ENCODE measurements around the gene MYL9.

- PRO-cap = no peak
These were observed 1.3 kb downstream of the EPB41L1 start for GRCh38 chr20:36155514-36156603.

GRCh38 chr20:36481744-36482417, 59.4 kb upstream of the MYL9 start:
- PRO-cap = no peak

GRCh38 chr20:36496657-36497044, 44.7 kb upstream of the MYL9 start:
- PRO-cap = no peak

GRCh38 chr20:36540847-36541650, at the start of gene MYL9:
Gene MYL9, plus strand, starts transcription at chr20:36541519.
- PRO-cap = unidirectional peak, minus-strand start at chr20:36541050; bidirectional peak, plus-strand start at chr20:36541519, minus-strand start at chr20:36541383

DNA sequence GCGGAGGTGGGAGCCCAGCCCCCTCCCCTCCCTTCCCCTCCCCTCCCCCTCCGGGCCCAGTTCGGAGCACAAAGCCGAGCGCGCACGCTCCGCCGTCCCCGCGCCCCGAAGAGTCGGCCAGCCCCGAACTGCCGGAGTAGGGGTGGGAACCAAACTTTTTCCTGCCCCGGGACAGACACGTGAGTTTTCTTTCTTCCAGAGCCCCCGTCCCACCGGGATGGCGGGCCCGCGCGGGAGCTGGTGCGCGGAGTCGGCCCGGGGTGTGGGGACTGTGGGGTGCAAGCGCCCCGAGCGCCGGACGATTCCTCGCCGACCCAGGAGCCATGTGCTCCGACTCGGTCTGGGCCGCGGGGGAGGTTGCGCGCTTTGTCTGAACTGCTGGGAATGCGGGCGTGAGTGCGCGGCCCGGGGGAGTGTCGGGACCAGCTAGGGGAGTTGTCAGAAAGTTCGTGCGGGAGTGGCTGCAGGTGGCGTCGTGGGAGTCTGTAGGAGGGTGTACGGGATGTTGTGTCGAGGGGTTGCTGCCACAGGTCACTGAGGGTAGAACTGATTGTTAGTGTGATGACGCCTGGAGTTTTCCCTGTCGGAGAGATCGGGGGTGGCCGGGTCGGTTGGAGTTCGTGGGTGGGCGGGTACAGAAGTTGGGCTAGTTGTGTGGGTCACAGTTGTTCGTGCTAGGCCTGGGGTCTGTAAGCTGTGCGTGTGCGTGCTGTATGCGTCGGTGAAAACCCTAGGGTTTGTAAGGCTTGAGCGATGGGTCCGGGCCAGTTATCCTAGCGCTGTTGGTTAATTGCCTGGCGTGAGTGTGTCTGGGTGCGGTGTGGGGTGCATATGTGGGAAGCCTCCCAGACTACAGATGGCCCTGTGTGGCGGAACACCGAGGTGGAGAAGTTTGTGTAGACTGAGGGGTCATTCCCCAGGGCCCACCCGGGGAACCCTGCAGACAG, 1.3 kb downstream of the TGIF2 start:
- PRO-cap = unidirectional peak, minus-strand start at position 342 of the sequence; unidirectional peak, minus-strand start at position 398 of the sequence

DNA sequence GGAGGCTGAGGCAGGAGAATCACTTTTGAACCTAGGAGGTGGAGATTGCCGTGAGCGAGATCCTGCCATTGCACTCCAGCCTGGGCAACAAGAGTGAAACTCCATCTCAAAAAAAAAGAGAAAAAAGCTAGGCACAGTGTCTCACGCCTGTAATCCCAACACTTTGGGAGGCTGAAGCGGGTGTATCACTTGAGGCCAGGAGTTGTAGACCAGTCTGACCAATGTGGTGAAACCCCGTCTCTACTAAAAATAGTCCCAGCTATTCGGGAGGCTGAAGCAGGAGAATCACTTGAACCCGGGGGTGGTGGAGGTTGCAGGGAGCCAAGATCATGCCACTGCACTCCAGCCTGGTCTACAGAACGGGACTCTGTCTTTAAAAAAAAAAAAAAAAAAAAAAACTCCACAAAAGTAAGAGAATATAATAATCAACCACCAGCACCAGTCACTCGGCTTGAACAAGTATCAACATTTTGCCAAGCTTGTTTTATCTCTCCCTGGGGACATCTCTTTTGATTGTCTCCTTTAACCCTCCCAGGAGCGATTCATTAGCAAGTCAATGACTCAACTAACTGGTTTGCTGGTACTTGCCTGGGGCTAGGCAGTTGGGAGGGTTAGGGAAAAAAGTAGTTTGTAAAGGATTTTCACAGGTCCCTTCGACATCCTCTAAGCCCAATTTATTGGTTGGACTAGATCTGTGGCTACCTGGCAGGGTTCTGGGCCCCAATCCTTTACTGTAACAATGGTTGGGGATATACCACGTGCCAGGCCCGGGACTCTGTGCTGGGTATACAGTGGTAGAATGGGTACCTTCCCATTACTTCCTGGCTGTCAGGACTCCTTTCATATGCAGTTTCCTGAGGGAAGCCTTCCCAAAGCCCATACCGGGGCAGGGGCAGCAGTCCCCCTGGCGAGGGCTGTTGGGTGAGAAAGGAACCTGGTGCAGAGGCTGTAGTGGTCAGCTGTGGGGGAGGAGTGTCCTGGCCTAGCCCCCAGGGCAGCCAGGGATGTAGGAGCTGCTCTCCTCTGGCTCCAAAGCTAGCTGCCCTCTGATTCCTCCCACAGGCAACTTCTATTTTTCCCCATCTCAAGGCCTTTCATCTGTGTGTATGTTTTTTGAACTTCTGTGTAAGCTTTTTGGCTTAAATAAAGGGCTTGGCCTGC, 12.1 kb downstream of the TGIF2 start:
- PRO-cap = no peak

DNA sequence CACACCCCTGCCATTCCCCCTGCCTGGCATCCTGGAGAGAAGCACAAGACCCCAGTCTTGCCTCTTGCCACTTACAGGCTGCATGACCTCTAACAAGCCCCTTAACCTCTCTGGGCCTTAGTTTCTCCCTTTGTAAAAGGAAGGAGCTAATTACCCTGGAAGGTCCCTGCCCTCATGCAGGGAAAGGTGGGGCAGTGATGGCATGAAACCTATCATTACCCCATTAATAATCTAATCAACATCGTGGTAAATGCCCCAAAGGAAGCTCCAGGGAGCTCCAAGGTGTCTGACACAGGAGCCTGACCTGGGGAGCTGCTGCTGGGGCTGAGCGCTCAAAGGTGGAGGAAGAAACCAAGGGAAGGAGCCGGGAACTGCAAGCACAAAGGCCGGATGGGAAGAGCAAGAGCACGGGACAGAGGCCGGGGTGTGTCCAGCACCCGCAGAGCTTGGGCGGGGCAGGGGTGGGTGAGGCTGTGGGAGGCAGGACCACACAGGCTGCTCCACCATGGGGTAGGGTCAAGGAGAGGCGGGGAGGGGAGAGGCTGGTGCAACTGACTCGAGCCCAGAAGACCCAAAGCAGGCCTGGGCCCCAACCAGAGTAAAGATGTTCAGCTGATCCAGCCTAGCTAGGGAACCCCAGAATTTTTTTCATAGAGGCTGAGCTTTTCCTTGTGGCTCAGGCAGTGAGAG, 9.1 kb downstream of the SOGA1 start:
- PRO-cap = bidirectional peak, plus-strand start at position 519 of the sequence, minus-strand start at position 344 of the sequence

- PRO-cap = no peak
These were observed 7.2 kb downstream of the SAMHD1 start for GRCh38 chr20:36944209-36944716.

DNA sequence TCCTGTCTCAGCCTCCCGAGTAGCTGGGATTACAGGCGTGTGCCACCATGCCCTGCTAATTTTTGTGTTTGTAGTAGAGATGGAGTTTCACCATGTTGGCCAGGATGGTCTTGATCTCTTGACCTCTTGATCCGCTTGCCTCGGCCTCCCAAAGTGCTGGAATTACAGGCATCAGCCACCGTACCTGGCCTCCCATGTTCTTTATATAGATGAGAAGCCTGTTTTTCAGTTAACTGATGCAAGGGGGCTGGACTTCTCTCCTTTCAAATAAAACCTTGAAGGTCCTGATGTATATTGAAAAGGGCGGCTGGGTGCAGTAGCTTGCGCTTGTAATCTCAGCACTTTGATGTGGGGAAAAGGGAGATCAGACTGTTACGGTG, 16.0 kb upstream of the SAMHD1 start:
- PRO-cap = no peak

- PRO-cap = no peak
These were observed 33.3 kb downstream of the GHRH start for GRCh38 chr20:37228270-37228737.

- PRO-cap = no peak
These were observed 14.2 kb downstream of the MANBAL start for GRCh38 chr20:37303510-37304104.

DNA sequence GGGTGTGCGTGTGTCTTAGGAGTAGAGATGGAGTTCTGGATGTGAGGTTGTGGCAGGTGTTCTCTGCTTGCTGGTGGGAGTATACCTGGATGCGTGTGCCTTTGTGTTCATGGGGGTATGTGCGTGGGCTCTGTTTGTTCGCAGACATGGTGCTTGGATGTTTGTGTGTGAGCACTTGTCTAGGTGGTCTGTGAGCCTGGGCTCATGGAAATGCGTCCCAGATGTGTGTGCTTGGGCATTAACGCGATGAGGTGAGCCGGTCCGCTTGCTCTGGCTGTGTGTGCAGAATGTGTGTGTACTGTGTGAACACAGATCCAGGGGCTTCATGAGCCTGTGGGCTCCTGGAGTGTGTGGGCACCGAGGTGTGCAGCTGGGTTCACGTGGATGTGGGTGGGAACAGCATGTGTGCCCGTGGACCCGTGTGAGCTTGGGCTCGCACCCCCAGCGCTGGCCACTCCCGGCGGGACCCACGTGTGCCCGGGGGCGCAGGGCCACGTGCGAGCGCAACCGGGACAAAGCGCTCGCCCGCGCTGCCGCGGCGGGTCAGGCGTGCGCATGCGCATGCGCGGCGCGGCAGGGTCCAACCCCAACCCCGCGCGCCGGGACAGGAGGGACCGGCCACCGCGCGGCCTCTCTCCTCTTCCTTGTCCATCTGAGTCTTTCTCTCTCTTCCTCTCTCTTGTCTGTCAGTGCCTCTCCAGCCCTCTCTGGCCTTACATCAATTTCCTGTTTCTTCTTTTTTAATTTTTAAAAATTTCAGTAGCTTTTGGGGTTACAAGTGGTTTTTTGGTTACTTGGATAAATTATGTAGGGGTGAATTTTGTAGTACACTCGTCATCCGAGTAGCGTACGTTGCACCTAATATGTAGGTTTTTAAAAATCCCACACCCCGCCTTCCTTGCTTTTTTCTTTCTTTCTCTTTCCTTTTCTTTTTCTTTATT, 60.5 kb downstream of the SRC start:
- PRO-cap = no peak

DNA sequence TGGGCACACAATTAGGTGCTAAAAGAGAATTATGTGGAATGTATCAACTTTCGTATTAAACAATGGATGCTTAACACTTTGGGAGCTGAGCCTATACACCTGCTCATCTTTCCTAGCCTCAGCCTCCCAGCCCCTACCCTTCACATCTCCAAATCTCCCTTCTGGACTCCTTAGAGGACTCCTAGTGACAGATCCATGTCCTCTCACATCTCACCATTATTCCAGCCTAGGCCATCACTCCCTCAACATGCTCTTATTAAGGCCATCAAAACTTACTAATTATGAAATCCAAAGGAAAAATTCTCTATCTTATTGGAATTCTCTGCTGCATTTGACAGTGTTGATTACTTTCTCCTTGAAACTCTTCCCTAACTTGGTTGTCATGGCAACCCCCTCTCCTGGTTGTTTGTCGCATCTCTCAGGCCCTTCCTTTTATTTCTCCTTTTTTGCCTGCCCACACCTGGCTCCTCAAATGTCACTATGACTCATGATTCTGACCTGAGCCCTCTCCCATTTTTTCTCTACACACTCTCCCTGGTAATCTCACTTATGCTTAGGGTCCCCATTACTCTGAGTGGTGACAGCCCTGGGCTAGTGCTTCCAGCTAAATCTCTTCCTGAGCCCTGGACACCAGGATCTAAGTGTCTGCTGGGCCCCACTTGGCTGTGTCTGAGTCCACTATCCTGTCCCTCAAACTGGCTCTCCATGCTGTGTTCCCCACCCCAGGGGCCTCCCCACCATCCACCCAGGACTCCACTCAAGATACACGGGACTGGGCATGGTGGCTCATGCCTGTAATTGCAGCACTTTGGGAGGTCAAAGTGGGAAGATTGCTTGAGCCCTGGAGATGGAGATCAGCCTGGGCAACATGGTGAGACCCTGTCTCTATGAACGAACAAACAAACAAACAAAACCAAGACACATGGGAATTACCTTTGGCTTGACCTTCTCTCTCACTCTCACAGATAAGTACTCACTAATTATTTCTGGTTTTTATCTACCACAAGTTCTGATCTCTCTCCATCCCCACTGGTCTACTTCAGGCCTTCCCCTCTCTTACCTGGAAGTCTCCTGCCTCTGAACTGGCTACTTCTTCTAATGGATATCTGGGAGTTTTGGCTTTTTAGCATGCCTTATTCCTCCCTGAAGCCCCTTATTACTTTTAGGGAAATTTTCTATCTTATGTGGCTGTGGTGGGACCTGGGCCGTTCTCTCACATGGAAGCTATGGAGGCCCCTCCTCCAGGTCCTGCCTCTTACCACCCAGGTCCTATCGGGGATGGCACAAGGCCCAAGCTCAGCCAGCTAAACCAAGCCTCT, 16.5 kb upstream of the NNAT start:
- PRO-cap = no peak

DNA sequence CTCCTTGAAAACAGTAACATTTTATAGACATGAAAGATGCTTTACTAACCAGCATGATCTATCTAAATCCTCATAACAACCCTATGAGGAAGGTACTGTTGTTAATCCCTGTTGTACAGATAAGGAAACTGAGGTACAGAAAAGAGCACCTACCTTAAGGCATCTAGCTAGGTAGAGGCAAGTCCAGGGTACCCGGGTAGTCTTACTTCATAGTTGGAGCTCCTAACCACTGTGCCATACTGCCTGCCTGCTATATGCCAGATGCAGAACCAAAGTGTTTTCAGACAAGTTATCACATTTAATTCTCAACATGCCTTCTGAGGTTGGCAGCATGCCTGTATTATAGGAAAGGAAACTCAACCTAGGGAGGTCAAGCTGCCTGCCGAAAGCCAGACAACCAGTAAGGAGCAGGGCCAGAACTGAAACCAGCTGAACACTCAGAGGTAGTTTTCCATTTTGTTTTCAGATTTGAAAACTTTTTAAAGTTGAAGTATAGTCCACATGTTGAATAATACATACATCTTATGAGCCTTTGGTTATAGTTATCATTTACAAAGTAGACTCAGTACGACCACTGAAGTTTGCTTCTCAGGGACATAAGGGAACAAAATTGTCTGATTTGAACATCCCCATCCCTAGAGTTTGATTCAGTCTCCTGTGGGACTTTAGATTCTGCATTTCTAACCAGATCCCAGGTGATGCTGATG, 5.4 kb downstream of the CTNNBL1 start:
- PRO-cap = unidirectional peak, plus-strand start at position 400 of the sequence

DNA sequence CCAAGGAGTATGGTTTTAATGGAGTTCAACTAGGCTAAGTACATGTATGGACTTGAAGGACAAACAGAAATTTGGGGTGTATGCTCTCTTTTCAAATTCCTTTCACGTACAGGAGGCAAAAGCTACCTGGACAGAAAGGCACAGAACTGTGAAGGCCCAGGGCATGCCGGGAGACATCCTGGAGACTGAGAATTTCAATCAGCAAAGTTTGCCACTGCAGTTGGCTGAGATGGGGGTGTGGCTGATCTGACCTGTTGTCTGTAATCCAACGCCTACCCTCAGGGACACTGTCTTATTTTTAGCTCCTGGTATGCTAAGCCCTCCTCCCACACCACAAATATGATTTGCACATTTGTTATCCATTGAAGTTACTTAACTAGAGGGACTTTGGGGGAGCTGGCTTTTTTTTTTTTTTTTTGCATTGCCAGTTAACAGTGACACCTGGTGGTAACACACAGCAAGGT, 40.5 kb downstream of the TTI1 start:
- PRO-cap = unidirectional peak, minus-strand start at position 150 of the sequence

DNA sequence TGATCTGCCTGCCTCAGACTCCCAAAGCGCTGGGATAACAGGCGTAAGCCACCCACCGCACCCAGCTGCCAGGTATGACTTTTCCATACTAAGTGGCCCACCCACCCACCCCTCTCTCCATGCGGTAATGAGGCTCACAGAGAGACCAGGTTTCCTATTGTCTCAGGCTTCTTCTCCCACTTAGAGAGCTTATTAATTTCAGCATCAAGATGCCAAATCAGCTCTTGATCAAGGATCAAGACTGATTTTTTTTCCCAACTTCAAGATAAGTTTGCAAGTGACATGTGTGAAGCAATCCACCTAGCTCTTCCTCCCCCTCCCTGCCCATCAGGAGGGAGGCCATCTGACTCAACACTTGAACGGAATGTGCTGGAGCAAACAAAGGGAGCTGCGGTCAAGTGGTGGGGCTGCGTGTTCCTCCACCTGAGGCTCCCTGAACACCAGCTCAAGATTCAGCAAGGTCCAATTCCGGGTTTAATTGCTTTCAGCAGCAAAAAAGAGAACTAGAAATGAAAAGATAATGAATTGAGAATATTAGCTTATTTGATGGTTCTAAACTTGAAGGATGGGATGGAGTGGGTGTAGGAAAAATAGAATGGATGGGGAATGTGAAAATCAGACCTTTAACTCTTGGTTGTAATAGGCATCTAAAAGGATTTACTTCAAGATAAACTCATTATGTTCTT, 38.7 kb downstream of the TTI1 start:
- PRO-cap = no peak

GRCh38 chr20:38073067-38074114, 39.8 kb downstream of the RPRD1B start:
- PRO-cap = bidirectional peak, plus-strand start at chr20:38073424, minus-strand start at chr20:38073309

GRCh38 chr20:38135528-38135802, 29.6 kb downstream of the TGM2 start:
- PRO-cap = no peak

DNA sequence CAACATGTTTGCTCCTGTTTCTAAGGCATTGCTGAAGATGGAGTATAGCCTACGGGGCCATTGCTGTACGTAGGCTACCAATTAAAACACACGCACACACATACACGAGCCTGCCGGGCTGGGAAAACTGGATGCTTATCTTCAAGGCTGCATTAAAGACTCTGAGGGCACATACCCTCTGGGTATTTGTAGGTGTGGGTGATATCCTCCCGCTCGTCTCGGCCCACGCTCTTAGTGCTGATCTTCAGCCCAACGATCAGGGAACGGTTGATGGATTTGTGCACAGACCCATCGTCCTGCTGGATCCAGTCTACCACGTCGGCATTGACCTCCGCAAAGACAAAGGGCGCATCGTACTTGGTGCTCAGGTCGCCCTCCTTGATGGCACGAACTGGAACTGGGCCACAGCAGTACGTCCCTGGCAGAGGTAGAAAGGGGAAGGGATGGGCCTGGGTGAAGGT, 25.8 kb downstream of the TGM2 start:
- PRO-cap = no peak

DNA sequence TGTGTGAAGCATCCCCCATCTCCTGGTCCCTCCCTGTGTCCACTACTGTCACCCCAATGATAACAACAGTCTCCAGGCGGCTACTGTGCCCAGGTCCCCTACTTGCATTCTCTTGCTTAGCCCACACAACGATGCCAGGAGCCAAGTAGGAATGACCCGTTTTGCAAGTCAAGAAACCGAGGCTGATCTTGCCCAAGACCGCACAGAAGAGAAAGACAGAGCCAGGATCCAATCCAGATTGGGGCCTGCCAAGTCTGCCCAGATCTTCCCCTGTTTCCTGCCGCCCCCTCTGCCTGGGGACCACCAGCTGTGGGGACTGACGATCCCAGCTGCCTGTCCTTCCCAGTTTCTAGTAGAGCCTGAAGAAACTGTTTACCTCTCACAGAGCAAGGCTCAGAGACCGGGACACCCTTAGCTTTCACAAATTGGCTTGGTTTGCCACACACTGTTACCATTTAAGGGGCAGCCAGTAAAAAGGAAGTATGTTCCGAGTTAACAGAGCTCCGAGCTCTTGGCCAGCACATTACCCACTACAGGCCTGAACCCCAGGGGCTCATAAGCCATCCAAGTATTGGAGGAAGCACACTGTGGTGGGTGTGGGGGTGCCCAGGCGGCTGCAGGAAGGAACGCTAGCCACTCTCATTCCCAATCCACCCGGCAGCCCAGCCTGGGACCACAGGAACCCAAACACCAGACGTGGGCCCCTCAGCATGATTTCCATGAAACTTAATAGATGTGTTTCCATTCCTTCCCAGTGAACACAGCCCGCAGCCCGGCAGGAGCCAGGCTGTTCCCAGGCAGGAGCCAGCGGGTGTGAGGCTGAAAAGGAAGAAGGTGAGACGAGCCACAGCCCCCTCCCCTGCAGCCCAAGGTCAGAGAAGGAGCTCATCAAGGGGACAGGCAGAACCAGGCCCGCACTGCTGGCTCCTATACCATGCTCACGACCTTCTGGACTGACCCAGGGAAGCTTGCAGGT, 8.0 kb downstream of the KIAA1755 start:
- PRO-cap = no peak

Measured in left ventricle myocardium (tissue), 1 donor.